Measurements from ENCODE around the gene RUSC1.

DNA sequence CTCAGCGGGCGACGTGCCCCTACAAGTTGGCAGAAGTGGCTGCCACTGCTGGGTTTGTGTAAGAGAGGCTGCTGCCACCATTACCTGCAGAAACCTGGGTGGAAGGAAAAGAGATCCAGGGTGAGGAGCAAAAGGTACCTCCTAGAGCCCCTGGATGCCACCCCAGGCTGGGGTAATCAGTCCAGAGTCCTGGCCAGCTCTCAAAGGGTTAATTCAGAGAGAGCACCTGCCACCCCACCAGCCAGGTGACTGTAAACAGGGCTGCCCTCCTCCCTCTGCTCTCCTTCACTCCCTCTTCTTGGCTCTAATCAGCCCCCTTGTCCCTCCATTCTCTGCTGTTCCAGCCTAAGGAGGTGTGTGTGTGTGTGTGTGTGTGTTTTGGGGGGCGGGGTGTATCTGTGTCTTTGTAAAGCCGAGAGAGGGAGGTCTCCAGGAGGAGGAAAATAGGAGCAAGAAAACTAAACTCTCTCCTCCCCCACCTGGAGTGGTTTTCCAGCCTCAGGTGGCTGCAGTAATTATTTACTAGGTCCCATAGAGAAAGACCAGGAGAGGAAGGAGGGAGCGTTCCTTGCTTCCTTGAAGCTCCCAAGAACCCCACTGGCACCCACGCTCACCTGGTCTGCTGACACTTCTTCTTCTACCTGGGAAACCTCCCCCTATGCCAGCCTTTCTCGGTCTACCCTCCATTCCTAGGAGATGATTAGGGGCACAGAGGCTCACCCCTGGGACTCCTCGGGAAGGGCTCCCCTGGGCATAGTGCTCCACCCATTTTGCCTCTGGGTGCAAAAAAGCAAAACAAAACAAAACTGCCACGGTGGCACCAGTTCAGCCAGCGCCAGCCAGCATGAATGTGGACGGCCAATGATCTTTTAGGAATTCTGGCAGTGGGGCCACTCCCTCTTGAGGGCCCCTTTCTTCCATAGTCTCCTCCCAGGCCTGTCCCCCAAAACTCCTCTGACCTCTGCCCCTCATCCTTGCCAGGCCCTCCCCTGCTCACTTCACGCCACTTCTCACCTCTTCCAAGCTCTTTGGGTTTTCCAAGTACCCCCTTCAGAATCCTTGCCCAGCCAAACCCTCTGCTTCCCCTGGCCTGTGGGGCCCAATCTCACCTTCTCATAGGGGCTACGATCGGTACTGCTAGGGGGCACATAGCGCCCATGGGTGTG lies 12.8 kb downstream of the TRIM46 start:
- CAGE, long polyA plus RNA: no peak
- RRBS: no CpG with 5 or more reads among the region's 16 CpGs

GRCh38 chr1:155198209-155198872 lies 9.4 kb downstream of the THBS3 start:
- CAGE, long polyA plus RNA: no peak
- RRBS: no CpG with 5 or more reads among the region's 8 CpGs

GRCh38 chr1:155318441-155319387 lies 2.0 kb upstream of the RUSC1 start:
- CAGE, long polyA plus RNA: no peak
- RRBS: no CpG with 5 or more reads among the region's 8 CpGs

GRCh38 chr1:155320264-155320995 lies at the start of gene RUSC1:
Gene RUSC1 (plus strand): TSS chr1:155320894.
- CAGE, long polyA plus RNA: no peak
- RRBS: 15% methylated on average over 6 of the region's 33 CpGs

DNA sequence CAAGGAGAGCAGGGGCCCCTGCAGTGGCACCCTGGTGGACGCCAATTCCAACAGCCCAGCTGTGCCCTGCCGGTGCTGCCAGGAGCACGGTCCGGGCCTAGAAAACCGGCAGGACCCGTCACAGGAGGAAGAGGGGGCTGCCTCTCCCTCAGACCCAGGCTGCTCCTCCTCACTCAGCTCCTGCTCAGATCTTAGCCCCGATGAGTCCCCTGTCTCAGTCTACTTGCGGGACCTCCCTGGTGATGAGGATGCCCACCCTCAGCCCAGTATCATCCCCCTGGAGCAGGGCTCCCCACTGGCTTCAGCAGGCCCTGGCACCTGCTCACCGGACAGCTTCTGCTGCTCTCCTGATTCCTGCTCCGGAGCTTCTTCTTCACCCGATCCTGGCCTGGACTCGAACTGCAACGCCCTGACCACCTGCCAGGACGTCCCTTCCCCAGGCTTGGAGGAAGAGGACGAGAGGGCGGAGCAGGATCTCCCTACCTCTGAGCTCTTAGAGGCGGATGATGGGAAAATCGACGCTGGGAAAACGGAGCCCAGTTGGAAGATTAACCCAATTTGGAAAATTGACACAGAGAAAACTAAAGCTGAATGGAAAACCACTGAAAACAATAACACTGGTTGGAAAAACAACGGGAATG lies 1.3 kb downstream of the RUSC1 start:
- CAGE, long polyA plus RNA: no peak
- RRBS: no CpG with 5 or more reads among the region's 21 CpGs

- CAGE, long polyA plus RNA: no peak
- RRBS: no CpG with 5 or more reads among the region's 2 CpGs
Measured at GRCh38 chr1:155456571-155456999, 106.0 kb downstream of the ASH1L start.

DNA sequence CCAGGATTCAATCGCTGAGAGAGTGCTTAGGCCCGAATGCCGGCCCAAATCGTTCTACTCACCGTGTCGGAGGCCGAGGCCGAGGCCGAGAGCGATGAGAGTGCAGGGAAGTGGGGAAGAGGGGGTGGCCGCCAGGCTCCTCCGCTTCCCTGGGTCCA lies 633 bp downstream of the ASH1L start:
- CAGE, long polyA plus RNA: no peak
- RRBS: no CpG with 5 or more reads among the region's 12 CpGs

DNA sequence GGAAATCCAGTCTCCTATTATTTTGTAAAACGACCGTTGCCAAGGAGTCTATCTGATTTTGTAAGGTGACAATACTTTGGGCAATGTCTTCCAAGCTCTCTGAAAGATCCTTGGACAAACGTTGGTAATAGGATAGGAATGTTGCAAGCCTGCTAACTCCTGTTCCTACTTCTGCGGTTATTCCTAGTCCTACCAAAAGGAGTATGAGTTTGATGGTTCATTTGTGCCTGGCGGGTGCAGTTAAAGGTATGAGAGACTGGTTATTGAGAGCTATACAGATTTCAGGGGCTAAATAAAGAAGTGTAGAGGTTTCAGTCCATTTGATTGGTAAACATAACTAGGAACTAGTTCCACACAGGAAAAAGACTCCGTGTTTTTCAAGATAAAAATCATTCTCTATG lies 37.1 kb downstream of the YY1AP1 start:
- CAGE, long polyA plus RNA: no peak
- RRBS: no CpG with 5 or more reads among the region's 6 CpGs

GRCh38 chr1:155679384-155679845 lies 9.2 kb downstream of the YY1AP1 start:
- CAGE, long polyA plus RNA: no peak
- RRBS: no CpG with 5 or more reads among the region's 2 CpGs

- CAGE, long polyA plus RNA: no peak
- RRBS: no CpG with 5 or more reads among the region's 58 CpGs
Measured at GRCh38 chr1:155745057-155746007, 56.4 kb downstream of the DAP3 start.

DNA sequence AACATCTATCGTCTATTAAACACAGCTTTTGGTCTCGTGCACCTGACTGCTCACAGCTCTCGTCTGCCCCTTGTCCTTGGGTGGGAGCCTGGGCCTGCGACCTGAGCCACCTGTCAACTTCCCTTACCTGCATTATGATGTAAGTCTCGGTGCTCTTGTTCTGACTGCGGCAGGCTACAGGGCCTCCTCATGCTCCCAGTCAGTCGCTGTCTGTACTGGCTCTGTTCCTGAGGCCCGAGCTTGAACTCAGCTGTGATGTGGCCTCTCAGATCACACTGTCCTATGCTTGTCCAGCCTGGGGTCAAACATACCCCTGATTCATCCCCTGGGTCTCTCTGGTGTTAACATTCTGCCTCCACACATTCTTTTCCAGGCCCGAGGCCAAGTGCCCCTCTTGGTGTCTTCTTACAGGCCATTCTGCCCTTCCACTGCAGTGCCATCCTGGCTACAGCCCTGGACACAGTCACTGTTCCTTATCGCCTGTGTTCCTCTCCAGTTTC lies 59.1 kb downstream of the DAP3 start:
- CAGE, long polyA plus RNA: no peak
- RRBS: no CpG with 5 or more reads among the region's 10 CpGs

DNA sequence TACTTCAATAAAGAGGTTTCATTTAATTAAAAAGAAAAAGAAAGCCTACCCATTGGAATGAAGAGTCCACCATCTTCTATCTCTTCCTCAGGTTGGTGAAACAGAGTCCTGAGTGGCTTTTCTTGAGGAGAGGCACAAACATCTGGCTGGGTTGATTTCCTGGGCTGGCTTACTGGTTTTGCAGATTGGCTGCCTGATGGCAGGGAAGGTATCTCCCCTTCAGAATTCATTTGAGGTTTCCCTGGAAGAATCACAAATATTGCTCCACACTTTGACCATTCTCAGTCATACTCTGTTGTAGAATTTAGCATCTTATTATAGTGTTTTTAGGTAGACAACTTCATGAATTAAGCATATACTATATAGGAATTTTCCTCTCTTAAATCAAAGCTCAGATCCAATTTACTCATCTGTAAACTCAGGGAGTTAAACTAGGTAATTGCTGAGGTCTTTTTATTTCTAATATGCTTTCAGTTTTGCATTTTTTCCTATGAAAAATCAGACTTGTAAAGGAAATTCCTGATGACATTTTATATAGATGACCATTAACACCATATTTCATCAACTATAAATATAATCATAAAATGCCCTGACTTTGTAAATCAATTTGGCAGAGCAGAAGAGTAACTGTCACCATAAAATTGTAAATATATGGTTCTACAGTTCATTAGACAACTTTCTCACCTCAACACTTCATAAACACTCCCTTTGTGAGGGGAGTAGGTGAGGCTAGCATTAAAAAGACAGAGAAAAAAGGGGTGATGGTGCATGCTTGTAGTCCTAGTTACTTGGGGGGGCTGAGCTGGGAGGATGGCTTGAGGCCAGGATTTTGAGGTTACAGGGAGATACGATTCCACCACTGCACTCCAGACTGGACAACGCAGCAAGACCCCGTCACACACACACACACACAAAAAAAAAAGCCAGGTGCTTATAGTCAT lies 30.0 kb downstream of the GON4L start:
- CAGE, long polyA plus RNA: no peak
- RRBS: no CpG with 5 or more reads among the region's 3 CpGs

DNA sequence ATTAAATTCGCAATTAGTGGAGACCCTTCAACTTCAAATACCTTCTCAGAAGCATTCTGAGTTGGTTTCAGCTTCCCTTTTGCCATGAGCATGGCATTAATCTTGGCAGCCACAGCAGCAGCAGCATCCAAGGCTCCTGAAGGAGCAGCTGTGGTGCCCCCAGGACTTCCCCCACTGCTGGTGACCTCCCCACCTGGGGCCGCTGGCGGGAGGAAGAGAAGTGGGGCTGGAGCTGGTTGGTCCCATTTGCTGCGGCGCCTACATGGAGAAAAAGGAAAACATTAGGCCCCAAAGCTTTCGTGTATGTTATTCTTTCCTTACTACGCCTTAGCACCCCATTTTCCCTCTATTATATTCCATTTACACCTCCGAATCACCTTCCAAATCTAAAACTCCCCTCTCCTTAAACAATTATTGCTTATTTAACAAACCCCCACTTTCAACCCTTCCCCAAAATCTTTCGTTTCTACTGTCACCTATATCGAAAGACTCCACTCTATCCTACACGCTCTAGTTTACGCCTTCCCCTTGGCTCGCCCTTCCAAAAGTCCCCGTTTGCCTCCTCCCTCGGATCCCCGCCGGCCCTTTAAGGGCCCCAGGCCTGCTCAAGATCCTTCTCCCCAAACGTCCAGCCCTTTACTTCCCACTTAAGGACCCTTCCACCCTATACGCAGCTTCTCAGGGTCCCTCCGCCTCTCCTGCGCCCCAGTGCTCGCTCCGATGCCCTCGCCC lies 455 bp downstream of the KHDC4 start:
- CAGE, long polyA plus RNA: no peak
- RRBS: no CpG with 5 or more reads among the region's 24 CpGs

GRCh38 chr1:155940215-155941075 lies 993 bp upstream of the RXFP4 start:
- CAGE, long polyA plus RNA: no peak
- RRBS: no CpG with 5 or more reads among the region's 8 CpGs

DNA sequence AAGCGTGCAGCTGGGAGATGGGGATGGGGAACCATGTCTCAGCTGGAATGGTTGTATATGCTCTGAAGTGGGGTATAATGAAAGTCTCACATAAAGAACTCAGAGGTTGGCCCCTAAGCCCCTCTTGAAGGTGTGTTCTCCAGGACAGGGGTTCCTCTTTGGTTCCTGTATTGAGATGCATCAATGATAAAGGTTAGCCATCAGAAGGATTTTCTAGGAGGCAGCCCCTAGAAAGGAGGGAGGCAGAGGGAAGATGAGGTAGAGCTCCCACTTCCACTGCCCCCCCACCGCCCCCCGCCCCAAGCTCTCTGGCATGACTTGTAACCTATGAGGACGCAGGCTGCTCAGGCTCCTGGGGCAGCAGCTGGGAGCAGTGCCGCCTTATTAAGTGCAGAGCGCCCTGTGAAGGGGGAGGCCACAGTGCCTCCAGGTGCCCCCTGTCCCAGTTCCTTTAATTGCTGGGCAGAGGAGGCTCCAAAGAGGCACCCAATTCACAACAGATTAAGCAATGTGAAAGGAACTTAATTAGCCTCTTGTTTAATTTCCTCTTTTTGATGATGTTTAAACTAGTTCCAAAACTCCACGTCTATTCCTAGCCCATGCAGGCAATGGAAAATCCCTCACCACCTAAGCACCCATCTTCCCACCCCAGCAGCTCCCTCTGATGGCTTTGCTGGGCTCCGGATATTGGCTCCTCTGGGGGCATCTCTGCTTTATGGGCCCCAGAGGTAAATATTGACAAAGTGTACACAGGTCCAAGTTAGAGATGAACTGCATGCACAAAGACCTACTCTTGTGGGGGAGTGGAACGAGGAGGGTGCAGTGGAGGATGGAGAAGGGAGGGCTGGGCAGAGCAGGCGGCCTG lies 3.0 kb downstream of the RXFP4 start:
- CAGE, long polyA plus RNA: no peak
- RRBS: no CpG with 5 or more reads among the region's 10 CpGs

DNA sequence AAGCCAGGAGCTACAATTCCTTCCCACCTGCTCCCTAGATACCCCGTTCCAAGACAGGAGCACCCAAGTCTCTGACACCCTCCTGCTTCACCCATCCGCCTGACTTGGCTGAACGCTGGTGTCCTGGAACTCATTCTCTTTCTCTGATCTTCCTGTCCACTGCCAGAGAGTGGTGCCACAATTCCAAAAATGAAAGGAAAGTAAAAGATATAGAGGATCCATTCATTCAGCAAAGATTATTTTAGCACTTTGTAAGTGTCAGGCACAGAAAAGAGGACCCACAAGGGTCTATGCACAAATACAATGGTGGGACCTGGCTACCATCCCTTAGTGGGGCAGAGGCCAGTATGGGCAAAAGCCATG lies 19.2 kb downstream of the SSR2 start:
- CAGE, long polyA plus RNA: no peak
- RRBS: no CpG with 5 or more reads among the region's 3 CpGs

DNA sequence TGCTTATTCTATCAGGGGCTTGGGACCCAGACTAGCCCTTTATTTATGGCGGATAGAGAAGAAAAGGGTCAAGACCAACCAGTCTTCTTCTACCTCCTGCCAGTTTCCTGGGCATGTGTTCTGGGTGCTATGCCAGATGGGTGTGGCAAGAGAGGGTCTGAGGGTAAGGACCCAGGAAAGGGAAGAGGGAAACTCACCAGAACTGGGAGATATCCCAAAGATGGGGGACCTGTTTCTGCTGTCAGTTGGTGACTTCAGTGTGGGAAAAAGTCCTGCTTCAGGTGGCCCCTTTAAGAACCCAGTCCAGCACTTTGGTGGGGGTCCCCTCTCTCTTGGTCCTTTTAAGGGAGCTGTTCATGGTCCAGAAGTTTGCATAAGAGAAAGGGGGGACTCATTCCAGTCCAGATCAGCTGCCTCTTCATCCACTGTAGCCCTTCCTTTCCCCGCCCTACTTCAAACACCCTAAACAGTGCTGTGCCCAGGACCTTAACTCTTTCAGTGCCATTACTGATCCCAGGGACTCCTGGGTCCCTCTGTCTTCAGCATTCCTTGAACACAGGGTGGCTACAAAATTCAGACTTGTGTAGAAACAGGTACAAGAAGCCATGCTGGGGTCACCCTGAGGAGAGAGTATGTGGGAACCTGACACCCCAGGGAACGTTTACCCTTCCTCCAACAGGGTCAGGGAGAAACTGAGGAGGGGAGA lies 18.4 kb downstream of the SSR2 start:
- CAGE, long polyA plus RNA: no peak
- RRBS: no CpG with 5 or more reads among the region's 3 CpGs

DNA sequence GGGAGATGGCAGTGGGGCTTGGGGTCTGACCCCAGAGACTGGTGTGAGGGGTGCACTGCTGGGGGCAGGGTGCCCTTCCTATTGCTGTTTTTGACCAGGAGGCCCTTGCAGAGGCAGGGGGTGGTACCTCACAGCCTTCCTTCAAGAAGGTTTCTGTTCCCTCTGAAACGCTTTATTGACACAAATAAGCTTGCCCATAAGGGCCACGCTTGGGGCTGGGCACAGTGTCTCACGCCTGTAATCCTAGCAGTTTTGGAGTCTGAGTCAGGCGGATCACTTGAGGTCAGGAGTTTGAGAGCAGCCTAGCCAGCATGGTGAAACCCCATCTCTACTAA lies 2.1 kb upstream of the SEMA4A start:
- CAGE, long polyA plus RNA: no peak
- RRBS: no CpG with 5 or more reads among the region's 4 CpGs

DNA sequence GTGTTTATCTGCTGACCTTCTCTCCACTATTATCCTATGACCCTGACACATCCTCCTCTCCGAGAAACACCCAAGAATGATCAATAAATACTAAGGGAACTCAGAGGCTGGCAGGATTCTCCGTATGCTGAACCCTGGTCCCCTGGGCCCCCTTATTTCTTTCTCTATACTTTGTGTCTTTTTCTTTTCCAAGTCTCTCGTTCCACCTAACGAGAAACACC lies 11.8 kb upstream of the SLC25A44 start:
- CAGE, long polyA plus RNA: no peak
- RRBS: no CpG with 5 or more reads among the region's 4 CpGs

GRCh38 chr1:156281051-156281675 lies 1.5 kb downstream of the SMG5 start:
- CAGE, long polyA plus RNA: no peak
- RRBS: no CpG with 5 or more reads among the region's 8 CpGs

Measured in mammary epithelial cell (primary cell).